Mucosa of descending colon (tissue), 1 donor: ENCODE data around the genes TP53I3 and ITSN2.

DNA sequence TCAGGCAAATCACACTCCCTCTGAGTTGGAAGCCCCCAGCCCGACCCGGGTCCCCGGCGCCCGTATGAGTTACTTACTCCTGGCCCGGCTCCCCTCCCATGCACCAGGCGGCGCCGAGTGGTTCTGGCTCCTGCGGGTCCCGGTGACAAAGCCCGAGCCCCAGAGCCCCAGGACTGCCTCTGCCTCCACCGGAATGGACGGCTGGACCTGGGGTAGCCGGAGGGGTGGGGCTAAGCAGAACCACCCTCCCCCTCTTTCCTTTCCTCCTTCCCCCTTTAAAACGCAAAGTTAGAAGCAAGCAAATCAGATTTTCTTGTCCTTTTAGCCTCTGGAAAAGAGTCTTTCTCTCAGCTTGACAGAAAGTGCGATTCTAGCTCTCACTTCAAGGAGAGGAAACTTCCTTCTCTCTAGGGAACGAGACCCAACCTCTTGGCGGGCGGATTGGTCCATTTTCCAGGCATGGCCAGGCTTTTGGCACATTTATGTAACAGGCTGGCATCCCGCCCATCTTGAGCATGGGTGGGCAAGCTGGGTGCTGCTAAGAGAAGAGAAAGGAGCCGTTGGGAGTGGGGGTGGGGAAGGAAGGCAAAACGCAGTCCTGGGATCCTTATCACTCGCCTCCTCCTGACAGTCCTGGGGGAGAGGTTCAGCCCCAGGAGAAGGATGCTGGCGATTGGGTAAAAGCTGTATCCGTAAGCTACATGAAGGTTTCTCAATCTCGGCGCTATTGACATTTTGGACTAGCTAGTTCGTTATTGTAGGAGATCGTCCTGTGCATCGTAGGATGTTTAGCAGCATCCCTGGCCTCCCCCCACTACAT, at the start of gene TP53I3:
TSS of gene TP53I3 (minus strand) at position 181 of the 820 bp plus-strand sequence.
- PRO-cap, result bidirectional peak, plus-strand start at position 477 of the sequence, minus-strand start at position 119 of the sequence

DNA sequence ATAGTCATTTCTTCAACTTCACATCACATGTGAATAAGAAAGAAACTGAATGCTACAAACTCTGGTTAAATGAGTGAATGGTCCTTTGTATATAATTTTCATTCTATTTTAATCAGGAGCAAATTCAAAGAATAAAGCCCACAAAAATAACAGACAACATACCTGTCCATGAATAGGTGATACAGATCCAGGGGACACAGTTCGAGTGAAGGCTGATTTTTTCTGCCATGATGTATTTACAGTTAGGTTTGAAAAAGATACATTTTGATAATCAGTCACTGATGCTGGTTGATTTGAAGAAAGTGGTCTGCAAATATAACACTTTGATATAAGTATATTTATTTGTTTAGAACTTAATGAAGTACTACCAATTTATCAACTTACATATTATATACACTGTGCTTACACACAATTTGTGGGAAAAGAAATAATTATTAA, 86.1 kb downstream of the FAM228A start:
- PRO-cap, result no peak

DNA sequence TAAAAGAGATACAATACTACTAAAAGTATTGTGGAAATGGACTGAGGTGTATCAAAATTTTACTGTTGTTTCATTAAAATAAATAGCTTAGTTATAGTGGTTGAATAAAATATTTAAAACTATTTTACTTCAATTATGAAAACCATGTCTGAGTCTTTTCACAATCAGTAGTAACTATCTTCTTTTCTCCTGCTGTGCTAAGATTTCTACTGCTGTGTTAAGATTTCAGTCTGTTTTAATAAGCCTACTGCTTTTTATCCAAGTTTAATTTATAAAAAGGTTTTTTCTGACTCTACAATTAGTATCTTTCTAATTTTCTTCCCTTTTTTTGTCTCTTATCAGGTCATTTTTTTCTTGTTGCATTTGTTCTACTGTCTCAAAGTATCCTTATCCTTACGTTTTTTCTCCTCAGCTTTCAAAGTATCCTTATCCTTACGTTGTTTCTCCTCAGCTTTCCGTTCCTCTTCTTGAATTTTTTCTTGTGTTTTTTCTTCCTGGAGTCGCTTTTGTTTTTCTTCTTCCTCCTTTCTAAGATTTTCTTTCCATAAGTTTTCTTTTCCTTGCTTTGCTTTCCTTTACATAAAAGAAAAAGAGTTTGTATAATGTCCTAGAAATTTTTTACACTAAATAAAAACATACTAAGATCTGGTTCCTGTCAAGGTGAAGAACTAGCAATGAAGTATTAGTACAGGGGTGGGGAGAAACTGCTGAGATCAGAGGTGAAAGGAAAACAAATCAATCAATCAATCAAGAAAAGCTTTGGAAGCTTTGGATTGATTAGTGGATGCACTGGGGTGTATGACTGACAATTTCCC, 88.8 kb downstream of the ITSN2 start:
- PRO-cap, result no peak

DNA sequence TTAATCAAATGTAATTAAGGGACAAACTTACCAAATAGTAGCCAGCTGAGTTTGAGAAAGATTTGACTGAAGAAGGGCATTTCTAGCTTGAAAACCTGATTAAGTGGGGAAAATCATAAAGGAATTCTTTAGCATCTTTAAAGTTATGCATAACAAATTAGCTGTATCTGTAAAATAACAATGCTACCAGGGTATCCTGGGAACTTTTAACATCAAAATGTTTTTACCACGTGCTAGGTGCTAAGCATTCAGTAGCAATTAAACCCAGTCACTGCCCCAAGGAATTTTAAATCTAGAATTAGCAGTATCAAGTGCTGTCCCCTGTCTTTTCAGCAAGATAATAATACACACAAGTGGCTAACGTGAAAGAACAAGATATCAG, 56.6 kb downstream of the ITSN2 start:
- PRO-cap, result no peak

GRCh38 chr2:24359977-24361042, at the start of gene ITSN2:
Gene ITSN2, minus strand, starts transcription at chr2:24360536.
- PRO-cap, result bidirectional peak, plus-strand start at chr2:24360658, minus-strand start at chr2:24360512; unidirectional peak, minus-strand start at chr2:24360755

DNA sequence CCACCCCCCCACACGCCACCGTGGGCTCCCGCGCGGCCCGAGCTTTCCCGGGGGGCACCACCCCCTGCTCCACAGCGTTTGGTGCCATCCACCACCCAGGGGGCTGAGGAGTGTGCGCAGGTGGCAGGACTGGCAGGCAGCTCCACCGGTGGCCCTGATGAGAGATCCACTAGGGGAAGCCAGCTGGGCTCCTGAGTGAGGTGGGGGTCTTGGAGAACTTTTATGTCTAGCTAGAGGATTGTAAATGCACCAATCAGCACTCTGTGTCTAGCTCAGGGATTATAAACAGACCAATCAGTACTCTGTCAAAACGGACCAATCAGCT, 42.9 kb upstream of the ITSN2 start:
- PRO-cap, result no peak

- PRO-cap, result no peak
Measured at GRCh38 chr2:24677702-24678041, 115.5 kb downstream of the PTRHD1 start.

GRCh38 chr2:24767926-24768980, 24.9 kb downstream of the PTRHD1 start:
- PRO-cap, result no peak

- PRO-cap, result no peak
Measured at GRCh38 chr2:24769280-24770021, 23.7 kb downstream of the PTRHD1 start.

DNA sequence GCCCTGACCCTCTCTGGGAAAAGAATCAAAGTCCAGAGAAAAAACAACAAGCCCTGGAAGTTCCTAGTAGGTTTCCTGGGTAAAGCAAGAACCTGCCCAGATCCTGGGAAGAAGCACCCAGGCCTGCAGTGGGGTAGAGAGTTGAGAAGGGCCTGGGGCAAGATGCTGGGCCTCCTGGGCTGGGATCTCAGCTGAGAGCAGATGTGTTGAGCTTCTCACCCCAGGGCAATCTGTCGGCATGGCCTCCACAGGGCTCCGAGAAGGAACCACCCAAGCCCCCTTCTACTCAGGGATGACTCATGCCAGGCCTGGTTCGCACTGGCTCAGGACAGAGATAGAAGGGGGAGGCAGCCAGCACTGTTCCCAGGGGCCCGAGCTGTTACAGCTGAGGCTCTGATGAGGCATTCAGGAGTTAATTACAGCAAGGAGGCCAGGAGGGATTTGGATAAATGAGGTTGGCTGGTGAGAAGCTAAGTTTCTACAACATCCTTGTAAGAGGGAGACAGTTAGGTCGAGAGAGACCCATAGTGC, 62.5 kb downstream of the CENPO start:
- PRO-cap, result no peak

DNA sequence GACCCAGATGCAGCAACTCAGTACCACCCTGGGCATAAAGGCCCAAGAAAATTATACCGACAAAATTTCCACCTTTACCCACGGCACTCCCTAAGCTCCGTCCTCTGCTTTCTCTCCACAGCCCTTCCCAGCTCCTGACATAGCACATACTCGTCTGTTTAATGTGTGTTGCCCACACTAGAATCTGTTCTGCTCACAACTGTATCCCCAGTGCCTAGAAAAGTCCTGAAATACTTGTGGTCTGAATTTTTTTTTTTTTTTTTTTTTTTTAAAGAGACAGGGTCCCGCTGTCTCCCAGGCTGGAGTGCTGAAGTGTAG, 62.3 kb downstream of the ADCY3 start:
- PRO-cap, result no peak

GRCh38 chr2:24858932-24859354, 61.1 kb downstream of the ADCY3 start:
- PRO-cap, result no peak

DNA sequence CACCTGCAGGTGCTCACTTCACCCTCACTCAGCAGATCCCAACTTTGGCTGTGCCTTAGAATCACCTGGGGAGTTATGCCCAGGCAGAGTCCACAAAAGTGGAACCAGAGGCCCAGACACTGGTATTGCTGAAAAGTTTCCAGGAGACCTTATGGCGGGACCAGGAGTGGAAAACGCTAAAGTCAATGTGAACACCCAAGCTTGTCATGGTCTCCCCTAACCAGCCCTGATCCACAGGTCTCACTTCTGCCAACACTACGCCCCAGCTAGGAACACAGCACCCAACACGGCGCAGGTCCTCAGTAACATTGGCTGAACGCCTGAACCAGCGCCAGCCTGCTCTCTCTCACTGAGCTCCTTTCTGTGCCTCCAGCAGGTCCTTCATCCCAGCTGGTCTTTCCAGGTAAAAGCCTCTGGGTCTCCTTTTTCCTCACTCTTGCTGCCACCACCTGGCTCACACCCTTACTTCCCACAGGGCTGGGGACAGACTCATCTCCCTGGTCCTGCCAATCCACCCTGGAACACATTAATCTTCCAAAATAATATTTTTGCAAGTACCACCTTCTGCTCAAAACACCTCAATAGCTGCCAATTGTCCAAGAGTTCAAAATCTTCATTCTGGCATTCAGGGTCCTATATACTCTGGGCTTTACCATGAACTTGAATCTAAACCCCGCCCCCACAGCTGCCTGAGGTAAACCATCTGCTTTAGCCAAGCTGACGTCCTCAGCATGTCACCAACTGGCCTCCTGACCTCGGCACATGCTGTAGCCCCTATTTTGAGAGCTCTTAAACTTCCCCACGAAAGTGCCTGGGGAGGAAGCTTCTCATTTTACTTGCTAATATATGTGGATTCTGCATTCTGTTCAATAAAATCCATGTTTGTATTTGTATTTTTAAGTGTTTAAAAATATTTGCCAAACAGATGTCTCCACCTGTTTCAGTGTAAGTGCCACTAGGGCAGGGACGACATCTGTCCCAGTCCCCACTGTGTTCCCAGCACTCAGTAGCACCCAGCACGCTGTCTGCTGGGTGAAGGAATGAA, 34.5 kb downstream of the ADCY3 start:
- PRO-cap, result no peak

DNA sequence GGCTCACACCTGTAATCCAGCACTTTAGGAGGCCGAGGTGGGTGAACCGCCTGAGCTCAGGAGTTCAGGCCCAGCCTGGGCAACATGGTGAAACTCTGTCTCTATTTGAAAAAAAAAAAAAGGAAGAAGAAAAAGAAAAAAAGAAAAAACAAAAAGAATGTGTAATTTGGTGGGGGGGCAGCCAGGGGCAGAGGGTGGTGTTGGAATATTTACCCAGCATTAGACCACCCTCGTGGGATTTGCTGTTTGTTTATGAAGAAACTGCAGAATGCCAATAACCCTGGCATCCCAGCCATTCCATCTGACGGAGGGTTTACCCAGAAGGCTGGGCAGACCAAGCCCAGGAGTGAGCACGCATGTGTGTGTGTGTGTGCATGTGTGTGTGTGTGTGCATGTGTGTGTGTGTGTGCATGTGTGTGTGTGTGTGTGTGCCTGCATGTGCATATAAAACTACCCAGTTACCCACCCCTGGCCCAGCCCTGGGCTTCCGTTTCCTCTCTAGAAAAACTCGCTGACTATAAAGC, 7.8 kb downstream of the ADCY3 start:
- PRO-cap, result no peak

GRCh38 chr2:24972276-24973215, 791 bp upstream of the DNAJC27 start:
- PRO-cap, result unidirectional peak, minus-strand start at chr2:24972780

DNA sequence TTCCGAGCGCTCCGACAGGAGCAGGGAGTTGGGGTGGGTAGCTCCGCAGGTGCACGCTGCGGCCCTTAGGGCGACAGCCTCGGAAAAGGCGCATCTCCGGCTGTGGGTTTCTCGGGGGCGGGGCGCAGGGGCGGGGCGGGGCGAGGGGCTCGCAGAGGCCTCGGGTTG, 139 bp upstream of the EFR3B start:
- PRO-cap, result bidirectional peak, plus-strand start outside the sequence, minus-strand start at position 88 of the sequence

DNA sequence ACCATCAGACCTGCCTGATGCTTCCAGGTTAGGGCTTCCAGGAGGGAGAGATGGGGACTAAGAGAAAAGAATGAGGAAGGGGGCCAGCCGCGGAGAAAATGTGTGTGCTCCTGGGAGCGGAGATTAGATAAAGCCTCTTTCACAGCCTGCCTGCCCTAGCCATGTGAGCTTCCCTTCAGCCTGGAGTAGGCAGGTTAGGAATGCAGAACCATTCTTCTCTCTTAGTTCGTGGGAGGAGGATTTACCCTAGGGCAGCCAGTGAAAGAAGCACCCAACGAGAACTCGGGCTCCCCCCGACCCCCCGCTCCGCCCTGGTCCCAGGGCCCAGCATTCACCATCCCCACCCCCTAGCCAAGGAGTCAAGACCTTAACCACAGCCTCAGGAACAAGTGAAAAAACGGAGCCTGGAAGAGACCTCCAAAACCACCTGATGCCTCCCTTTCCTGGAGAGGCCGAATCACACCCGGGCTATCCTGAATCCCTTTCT, 36.0 kb downstream of the POMC start:
- PRO-cap, result no peak

DNA sequence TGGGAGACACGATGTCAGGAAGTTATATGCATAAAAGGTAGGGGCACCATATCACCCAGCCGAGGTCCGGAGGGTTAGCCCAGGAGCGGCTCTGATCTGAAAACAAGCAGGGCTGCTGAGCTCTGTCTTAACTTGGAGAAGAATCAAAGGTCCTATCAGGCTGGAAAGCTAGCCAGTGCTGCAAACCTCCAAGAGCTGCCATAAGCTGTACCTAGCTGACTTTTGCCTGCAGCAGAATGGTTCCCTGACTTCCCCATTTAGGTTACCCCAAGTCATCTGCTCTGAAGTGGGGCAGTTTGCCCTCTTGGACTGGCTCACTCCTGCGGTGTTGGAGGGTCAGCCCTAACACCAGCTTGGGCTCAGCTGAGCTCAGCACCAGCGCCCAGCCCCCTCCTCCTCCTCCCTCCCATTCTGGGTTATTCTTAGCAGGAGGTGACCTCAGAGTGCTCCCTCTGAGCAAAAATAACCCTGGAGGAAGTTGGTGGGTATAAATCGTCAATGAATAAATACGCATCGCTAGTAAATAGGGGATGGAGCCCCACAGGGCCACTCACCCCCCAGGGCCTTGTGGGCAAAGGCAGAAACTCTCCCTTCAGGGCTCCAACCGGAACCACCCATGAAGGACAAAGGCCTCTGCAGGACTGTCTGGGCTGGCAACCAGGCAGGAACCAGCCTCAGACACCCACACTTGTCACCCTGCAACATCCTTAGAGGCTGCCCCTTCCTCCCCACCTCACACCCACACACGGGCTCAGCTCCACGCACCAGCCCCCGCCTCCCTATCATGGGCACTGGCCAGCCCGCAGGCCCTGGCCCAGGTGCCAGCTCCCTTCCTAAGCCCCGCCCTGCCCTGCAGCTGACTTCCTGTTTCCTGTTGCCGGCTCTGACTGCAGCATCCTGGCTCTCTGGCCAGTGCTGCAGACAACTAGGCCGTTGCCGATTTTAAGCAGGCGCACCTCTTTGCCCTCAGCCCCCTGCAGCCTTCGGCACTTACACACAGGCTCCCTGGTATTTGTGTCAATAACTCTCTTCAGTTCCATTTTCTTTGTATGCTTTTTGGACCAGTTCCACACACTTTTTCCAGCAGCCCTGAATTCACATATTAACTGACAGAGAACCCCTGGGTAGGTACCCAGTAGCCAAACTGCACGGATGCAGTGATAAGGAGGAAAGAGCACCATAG, 46.8 kb downstream of the DNMT3A start:
- PRO-cap, result bidirectional peak, plus-strand start at position 895 of the sequence, minus-strand start at position 835 of the sequence

GRCh38 chr2:25332372-25332947, 9.3 kb downstream of the DNMT3A start:
- PRO-cap, result no peak

GRCh38 chr2:25372431-25373016, 30.8 kb upstream of the DNMT3A start:
- PRO-cap, result no peak